Tongue (tissue), 2 donors: ENCODE measurements around the gene GRID2IP.

DNA sequence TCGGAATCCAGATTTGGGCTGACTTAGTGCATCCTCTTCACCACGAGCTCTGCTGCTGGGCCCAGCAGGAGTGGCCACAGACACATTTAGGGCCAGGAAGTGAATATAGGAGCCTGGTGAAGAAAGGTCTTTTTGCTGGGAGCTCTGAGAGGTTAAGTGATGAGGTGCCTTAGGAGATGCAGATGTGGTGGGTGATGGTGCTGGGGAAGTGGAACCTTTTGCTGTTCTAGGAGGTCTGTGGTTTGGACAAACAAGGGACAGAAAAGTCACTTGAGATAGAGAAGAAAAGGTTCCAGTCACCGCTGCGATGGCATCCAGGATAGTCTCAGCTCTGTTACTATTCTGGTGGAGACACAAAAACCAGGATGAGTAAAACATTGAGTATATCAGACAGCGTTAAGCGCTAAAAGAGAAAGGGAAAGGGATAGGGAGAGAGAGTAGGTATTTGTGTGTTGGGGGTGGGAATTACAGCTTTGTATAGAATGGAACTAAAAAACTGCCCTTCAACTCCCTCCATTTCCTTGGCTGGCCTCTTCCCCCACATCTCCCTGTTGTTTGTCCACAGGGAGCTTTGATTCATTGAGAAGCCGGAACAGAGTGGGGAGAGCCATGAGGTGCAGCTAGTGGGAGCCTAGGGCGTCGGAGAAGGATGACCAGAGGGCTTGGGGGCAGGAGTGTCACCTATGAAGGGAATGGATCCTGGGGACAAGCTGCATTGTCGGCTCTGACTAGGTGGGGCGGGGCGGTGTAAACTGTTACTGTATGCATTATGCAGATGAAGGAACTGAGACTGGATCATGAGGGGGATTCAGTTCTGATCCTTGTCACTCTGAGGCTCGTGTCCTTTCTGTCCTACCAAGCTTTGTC is 39.6 kb upstream of the MMD2 start:
- RAMPAGE, long total RNA, result no peak

DNA sequence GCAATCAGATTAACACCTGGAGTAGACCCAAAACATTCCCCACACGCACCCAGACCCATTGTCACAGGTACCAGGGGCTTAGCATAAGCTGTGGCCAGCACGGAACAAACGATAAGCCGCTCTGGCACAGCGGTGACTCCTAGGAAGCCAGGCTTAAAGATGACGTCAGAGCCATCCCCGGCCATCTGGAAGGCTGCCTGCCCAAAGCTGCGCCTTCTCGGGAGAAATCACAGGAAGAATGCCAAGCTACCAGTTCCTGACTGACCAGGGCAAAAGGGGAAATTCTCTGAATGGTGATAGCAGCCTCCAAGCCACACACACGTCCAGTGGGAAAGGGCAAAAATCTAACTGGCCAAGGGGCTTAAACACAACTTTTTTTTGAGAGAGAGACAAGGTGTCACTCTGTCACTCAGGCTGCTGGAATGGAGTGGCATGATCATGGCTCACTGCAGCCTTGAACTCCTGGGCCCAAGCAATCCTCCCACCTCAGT is 12.9 kb upstream of the WIPI2 start:
- RAMPAGE, long total RNA, result no peak

DNA sequence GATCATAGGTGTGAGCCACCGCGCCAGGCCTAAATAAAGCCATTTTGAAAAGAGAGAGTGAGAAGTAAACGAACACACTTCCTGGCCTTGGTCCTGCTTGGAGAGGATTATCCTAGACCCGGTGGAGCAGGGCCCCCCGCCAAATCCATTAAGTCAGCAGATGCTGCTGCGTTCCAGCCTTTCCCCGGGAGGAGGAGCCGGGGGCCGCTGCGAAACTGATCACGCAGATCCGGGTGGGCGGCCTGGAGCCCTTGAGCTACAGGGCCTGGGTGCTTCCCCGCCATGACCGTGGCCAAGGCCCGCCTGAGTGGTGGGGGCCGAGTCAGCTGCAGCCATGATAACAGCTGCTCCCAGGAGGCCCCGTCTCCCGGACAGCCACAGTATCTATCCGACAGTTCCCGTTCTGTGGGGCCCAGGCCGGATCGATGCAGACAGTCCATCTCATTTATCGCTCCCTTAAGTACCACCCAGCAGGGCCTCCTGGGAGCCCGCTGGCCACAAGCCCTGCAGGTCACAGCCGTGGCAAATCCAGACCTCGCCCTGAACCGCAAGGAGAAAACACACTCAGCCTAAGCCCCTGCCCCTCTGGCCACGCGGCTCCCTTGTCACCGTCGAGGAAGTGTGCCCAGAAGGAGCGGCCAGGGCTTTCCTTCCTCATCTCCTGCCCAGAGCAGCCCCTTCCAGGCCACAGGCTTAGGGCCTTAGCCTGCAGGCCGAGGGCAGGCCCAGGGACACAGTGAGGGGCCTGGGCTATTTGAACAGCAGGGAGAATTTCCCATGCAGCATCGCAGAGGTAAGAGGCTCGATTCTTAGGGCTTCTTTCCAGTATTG is 34.4 kb upstream of the SLC29A4 start:
- RAMPAGE, long total RNA, result no peak

GRCh38 chr7:5526297-5526948 is 4.0 kb downstream of the ACTB start:
- RAMPAGE, long total RNA, result no peak

DNA sequence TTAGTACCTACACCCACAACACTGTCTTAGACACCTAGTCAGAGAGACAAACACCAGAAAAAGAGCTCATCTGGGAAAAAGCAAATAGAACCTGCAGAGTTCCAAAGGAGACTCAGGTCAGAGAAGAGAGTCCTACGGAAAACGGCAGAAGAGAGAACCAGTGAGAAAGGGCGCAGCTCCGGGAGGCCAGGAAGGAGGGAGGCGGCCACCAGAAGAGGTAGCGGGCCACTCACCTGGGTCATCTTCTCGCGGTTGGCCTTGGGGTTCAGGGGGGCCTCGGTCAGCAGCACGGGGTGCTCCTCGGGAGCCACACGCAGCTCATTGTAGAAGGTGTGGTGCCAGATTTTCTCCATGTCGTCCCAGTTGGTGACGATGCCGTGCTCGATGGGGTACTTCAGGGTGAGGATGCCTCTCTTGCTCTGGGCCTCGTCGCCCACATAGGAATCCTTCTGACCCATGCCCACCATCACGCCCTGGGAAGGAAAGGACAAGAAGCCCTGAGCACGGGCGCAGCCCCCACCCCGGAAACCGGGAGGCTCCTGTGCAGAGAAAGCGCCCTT is 1.4 kb downstream of the ACTB start:
- RAMPAGE, long total RNA, result no peak

DNA sequence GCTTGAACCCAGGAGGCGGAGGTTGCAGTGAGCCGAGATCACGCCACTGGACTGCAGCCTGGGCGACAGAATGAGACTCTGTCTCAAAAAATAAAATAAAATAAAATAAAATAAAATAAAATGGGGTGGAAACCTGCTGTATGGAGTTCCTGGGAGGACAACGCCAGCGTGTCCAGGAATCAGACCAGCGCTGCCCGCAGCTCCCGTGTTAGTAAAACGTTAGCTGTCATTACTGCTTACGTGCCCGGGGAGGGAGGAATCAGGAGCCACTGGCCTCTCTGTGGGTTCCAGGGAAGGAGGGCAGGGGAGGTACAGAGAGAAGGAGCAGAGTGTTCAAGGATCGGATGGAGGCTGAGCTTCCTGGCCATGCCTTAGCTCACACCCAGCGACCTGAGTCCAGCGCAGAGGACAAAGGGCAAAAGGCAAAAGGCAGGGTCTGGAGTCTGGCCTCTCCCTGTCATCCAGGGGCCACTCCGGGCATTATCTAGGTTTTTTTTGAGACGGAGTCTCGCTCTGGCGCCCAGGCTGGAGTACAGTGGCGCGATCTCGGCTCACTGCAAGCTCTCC is 22.2 kb upstream of the ACTB start:
- RAMPAGE, long total RNA, result no peak

- RAMPAGE, long total RNA, result no peak
These were observed 1.2 kb upstream of the FSCN1 start for GRCh38 chr7:5591366-5591960.

DNA sequence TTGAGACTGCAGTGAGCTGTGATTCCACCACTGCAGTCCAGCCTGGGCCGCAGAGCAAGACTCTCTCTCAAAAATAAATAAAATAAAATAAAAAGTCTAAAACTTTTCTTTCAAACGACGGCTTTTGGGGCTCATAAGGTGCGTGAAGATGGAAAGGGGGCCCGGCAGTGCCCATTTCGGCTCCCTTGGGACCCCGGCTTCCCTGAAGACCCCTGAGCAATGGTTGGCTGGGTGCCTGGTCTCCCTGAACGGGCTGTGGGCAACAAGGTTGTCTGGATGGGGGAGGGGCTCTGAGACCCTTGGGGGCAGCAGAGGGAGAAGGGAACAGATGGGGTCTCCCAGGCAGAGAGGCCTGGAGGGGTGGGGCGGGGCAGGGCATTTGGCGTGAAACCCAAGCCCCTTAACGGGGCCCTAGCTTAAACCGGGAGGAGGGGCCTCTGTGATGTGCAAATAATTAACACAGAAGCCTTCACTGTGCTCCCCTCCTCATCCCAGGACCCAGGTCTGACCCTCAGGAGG is 17.8 kb downstream of the FSCN1 start:
- RAMPAGE, long total RNA, result no peak

DNA sequence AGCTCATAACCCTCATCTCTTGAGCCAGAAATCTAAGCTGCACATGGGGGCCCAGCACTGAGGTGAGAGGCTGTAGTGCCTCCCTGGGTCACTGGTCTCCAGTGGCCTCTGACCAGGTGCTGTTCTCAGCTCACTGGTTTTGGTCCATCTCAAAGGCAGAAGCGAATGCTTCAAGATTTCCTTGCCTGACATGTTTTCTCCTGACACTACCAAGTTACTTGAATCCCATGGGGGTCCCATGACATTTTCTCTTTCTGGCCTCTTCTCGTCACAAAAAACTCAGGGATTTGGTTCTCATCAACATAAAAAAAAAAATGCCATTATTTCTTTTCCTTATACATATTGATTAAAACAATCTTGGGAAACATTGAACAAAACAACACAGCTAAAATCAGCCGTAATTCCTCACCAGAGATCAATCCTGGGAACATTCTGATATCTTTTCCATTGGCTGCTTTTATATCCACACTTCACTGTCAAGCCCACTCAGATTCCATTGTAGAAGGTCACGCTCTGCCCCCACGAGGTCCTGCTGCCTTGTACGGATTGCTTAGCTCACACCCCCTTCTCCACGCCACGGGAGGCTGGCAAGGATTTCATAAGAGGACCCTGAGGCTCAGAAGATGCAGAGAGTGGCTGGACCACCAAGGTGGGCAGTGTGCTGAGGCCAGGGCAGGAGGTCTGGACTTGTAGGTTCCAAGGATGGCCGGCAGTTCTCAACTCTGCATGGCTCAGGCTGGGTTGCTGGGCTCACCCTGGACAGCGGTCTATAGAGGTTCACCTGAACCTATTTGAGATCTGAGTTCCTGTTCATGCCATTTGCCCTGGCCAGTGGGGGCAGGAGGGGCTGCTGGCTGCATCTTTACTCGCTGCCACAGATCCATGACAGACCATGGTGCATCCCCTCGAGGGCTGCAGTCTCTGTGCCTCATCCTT is 39.0 kb downstream of the FSCN1 start:
- RAMPAGE, long total RNA, result no peak

- RAMPAGE, long total RNA, result no peak
These were observed 50.7 kb downstream of the FSCN1 start for GRCh38 chr7:5643146-5643850.

DNA sequence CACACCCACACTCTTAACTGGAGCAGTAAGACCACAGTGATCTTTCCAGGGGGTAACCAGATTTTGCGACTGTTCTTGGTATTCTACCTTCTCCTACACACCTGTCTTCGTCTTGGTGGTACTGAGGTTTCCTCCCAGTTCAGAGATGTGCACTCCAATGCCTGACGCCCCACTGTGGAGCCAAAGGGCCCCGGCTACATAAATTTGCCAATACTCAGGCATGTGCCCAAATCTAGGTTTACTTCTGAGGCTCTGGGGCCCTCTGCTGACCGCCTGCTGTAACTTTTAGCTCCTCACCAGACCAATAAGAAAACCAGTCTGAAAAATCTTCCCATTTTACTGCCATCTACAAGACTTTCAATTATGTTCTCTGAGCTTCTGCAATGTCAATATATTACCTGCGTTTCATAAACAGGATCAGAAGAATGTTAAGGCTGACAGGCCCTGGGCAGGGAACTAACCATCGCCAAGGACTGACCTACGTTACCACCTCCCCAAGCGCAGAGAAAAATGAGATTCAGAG is 85.4 kb downstream of the FSCN1 start:
- RAMPAGE, long total RNA, result no peak

DNA sequence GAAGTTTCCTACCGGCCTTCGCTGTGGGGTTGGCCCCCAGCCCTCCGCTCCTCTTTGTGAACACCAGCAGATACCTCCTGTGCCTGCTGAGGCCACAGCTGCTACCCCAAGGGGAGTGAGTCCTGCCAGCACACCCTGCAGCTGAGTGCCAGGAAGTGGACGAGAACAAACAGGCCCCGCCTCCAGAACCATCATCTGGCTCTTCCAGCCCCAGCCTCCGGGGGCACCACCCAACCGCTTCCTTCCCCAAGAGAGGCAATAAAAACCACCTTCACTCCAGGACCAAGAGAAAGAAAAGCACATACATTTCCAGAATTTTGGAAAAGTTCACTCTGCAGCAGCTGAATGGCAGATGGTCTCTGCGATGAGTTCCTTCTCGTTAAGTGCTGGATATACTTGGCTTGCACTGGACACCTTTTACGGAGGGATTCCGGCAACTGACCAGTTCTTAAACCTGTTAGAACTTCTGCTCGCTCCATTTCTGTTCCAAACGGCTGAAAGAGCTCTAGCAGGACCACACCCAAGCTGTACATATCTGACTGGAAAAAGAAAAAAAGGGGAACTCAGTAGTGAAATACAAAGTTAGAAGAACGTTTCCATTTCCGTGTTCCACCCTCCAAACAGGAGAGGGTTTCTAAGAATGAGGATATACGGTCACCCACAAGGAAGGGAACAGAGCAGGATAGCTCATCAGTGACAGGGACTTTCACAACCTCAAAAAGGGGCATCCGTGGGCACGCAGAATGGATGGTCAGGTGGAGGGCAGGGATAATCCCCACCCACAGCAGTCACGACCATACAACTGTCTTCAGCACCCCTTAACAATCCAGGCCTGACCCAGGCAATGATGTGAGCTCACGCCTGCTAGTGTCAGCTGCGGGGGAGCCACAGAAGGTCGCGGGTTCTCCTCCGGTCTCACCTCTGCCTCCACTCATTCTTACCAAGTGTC is 4.5 kb upstream of the ANKRD61 start:
- RAMPAGE, long total RNA, result no peak

DNA sequence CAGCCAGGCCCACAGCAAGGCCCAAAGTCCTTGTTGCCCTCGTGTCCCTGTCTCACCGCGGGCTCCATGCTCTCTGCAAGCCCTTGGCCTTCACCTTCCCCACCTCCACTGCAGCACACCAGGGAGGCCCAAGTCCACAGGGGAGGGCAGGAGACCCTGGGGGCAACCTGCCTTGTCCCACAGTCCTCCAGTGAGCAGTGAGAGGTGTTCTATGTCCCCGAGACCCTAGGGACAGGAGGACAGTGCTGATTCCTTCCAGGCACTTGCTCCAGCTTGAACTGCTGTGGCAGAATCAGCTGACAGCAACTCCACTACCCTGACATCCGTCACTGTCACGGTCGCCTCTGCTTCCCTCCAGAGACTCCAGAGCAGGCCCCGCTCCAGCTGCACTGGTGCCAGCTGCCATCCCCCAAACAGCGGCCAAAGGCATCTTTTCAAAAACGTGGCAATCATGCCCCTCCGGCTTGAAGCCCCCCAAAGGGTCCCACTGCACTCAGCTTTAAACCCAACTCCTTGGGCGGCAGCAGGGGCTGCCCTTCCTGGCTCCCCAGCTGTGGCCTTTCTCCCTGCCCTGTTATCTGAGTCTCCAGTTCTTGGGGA is 62.5 kb downstream of the USP42 start:
- RAMPAGE, long total RNA, result no peak

DNA sequence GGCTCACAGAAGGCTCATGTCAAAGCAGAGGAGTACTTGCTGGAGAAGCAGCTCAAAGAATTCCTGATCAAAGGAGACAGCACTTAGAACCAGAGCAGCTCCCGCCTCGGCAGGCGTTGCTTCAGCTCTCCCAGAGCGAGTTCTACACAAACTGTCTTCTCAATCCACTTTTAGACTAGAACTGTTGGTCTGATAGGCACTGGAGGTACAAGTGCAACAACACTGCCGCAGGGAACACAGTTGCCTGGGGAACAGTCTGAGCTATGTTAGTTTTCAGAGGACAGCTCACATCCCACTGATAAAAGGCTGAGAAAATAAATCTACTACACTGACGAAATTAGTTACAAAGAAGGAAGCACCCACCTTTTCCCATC is 35.4 kb downstream of the CYTH3 start:
- RAMPAGE, long total RNA, result no peak

- RAMPAGE, long total RNA, result no peak
These were observed 14.8 kb downstream of the CYTH3 start for GRCh38 chr7:6257674-6258057.

DNA sequence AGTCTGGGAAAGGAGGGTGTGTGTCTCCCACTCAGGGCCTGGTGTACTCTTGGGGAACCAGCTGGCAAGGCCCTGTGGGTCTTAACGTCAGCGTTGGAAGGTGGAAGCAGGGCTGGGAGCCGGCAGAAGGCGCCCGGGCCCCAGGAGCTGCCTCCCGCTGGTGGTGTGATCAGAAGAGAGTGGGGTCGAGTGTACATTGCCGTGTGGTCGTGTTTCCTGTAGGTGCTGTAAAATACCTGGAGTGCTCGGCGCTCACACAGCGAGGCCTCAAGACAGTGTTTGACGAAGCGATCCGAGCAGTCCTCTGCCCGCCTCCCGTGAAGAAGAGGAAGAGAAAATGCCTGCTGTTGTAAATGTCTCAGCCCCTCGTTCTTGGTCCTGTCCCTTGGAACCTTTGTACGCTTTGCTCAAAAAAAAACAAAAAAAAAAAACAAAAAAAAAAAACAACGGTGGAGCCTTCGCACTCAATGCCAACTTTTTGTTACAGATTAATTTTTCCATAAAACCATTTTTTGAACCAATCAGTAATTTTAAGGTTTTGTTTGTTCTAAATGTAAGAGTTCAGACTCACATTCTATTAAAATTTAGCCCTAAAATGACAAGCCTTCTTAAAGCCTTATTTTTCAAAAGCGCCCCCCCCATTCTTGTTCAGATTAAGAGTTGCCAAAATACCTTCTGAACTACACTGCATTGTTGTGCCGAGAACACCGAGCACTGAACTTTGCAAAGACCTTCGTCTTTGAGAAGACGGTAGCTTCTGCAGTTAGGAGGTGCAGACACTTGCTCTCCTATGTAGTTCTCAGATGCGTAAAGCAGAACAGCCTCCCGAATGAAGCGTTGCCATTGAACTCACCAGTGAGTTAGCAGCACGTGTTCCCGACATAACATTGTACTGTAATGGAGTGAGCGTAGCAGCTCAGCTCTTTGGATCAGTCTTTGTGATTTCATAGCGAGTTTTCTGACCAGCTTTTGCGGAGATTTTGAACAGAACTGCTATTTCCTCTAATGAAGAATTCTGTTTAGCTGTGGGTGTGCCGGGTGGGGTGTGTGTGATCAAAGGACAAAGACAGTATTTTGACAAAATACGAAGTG is 28.1 kb downstream of the RAC1 start:
- RAMPAGE, long total RNA, result no peak

DNA sequence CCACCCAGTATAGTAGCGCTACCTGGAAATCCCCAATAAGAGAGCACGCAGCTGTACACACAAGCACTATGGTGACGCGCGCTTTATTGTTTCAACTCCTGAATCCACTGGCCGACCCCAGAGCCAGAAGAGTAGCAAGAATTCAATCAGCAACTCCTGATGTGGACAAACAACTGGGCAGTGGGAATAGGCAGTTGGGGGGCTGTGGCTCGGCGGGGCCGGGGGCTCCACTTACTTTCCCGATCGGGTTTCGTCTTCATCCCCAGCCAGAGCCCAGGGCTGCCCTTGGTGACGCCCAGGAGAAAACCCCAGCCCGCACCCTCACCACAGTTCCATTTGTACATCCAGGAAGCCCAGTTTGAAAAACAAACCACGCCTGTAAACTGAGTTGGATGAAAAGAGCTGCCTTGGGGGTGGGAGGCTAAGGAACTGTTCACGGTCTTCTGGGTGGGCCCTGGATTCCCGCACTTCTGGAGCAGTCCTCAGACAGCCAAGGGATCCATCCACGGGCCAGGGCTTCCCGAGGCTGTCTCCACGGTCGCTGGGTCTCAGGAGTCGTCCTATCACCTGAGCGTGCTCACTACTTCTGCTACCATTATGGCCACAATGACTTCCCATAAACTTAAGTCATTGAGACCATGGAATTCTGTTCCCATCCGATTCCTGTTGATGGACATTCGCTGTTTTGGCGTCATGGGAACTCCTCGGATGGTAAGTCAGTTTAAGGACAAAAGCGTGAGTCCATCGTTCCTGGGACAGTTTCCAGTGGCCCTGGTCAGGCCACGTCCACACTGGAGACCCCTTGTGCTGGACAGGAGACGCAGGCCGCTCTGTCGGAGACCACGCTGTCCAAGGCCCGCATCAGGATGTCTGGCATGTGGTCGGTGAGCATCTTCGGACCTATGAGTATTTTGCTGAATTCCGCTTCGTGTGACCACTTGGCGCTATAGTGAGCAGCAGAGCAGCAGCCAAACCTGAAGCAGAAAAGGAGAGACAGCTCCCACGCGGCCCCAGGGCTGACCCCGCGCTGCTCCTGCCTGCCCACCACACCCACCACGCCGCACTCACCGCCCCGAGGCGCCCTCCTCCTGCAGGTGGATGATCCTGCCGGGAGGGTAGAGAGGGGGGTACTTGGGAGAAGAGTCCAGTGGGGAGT is 35.1 kb downstream of the RAC1 start:
- RAMPAGE, long total RNA, result no peak

GRCh38 chr7:6461751-6463102 is 14.5 kb upstream of the DAGLB start:
- RAMPAGE, long total RNA, result no peak

DNA sequence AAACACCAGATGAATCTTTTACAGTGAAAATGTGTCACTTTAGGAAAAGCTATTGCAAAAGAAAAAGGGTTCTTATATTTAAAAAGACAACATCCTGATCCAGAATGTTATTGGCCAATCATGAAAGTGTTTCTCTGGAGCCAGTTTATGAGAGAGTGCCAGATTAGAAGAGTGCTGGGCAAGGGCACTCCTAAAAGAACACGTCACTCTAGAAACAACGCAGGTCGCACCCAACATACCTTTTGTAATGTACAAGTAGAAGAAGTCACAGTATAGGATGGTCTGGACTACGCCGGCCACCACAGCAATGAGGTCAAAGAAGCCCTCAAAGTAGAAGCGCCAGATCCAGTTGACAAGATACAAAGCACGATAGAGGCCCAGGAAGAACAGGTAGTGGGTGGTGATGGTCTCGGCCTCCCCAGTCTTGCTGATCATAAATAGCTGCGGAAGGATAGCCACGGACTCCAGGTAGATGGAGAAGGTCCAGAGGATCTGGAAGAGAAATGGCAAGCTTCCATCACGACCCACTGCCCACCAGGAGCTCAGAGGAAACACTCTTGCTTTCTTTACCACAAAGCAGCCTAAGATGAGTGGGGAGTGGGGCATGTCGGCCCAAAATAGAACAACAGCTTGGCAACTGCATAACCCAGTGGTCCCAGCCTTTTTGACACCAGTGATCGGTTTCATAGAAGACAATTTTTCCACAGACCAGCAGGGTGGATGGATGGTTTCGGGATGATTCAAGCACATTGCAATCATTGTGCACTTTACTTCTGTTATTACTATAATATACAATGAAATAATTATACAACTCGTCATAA is 17.9 kb downstream of the KDELR2 start:
- RAMPAGE, long total RNA, result no peak

DNA sequence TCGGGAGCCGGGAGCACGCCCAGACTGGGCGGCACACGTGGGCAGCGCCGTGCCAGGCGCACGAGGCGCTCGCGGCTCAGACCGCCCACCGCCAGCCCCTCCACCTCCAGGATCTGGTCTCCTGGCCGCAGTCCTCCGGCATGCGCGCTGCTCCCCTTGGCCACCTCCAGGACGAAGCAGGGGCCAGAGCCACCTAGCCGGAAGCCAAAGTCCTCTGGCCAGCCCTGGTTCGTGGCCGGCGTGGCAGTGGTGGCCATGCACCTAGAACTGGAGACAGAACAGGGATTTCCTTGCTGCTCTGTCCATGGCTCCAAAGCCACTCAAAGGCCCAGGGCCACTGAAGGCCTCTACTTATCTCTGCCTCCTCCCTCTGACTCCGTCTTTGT is at the start of gene GRID2IP:
Gene GRID2IP (minus strand): TSS at position 282 of the 386 bp plus-strand sequence.
- RAMPAGE, long total RNA, result no peak